ENCODE measurements around a stretch of chr10.

DNA sequence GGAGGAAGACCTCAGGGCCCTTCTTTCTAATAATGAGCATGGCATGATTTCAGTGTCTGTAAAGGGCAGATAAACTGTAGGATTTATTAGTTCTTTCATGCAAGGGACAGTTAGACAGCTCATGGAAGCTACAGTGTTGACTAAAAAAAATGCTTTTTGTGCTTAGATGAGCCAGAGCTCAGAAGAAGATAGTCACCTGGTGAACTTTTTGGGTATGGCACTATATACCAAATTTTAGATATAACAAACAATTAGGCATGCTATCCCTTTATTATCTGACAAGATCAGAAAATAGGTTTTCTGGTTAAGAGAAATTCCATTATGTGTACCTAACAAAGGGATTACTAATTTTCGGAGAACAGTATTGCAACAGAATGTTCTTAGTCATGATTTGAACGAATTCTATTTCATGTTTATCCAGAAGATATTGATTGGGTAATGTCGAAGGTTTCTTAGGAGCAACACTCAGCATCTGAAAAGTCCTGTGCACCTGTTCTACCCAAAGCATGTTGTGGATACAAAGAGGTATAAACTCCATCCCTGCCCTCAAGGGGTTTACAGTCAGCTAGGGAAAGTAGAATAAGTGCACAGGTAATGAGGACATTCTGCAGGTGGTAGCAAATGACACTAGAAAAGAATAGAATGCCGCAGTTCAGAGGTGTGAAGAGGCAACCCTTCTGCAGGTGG lies 36.5 kb downstream of the WBP1L start:
- PRO-cap, 2 experiments: no peak in any of the 2 experiments

- PRO-cap, 2 experiments: no peak in any of the 2 experiments
Observed at GRCh38 chr10:102812785-102813426, 24.3 kb downstream of the CYP17A1 start.

DNA sequence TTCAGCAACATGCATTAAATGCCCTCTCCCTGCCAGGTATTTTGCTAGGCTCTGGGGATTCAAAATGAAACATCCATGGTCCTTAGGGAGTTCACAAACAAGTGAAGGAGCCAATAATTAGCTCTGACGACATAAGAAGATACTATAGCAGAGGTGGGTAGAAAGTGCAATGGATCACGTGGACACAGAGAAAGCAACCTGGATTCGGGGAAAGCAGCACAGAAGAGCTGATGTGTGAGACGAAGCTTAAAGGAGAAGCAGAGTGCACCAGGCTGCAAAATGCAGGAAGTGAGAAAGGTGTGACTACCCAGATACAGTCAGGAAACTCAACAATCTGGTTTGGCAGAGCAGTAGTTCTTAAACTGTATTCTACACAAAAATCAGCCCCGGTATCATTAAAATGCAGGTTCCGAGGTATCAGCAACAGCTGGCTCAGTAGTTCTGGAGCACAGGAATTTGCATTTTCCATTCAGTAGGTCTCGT lies 5.5 kb upstream of the RPEL1 start:
- PRO-cap, 2 experiments: no peak in any of the 2 experiments

DNA sequence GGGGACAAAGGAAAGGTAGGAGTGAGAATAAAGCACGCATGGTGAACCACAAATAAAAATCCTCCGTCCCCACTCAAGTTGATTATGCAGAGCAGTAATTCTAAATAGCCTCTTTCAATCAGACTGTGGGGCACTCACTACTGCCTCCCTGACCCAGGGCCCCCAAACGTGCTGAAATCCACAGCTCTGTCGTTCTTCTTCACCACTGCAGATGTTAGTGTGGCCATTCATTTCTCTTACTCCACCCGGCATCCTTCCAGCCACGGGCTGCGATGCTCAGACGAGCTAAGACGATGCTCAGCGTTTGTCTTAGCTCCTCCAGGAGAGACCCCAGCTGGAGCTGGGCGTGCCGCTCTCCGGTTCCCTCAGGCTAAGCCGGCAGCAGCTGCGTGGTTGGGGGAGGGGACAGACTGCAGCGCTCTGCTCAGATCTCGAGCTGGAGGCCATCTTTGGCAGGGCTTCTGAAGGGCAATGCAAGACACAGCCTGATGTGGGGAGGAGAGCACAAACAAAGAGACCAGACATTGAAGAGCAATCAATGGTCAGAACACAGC lies 4.7 kb downstream of the INA start:
- PRO-cap, 2 experiments: no peak in any of the 2 experiments

DNA sequence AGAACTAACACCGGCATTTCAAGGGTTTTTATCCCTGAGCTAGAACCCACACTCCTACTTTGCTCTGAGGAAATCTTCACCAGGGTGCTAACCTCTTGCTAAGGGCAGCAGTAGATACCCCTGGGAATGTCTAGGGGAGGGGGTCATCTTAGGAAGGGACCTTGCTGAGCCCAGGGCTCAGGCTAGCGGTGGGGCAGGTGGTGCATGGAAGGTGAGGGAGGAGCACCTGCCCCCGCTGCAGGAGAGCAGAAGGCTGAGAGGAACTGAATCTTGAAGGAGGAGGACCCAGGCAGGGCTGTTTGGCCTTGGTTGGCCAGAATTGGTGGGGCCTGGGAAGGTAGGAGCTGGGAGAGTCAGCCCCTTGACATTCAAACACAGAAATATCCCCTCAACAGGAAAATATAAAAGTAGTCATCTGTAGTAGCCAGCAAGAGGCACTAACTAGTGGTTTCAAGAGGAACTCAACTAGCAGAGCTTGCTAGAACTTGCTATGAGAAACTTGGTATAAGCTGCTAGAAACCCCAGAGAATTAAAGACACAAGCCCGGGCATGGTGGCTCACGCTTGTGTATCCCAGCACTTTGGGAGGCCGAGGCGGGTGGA lies 7.0 kb downstream of the CALHM3 start:
- PRO-cap, 2 experiments: no peak in any of the 2 experiments

- PRO-cap, 2 experiments: no peak in any of the 2 experiments
Observed at GRCh38 chr10:103535419-103535741, 41.9 kb downstream of the NEURL1 start.

DNA sequence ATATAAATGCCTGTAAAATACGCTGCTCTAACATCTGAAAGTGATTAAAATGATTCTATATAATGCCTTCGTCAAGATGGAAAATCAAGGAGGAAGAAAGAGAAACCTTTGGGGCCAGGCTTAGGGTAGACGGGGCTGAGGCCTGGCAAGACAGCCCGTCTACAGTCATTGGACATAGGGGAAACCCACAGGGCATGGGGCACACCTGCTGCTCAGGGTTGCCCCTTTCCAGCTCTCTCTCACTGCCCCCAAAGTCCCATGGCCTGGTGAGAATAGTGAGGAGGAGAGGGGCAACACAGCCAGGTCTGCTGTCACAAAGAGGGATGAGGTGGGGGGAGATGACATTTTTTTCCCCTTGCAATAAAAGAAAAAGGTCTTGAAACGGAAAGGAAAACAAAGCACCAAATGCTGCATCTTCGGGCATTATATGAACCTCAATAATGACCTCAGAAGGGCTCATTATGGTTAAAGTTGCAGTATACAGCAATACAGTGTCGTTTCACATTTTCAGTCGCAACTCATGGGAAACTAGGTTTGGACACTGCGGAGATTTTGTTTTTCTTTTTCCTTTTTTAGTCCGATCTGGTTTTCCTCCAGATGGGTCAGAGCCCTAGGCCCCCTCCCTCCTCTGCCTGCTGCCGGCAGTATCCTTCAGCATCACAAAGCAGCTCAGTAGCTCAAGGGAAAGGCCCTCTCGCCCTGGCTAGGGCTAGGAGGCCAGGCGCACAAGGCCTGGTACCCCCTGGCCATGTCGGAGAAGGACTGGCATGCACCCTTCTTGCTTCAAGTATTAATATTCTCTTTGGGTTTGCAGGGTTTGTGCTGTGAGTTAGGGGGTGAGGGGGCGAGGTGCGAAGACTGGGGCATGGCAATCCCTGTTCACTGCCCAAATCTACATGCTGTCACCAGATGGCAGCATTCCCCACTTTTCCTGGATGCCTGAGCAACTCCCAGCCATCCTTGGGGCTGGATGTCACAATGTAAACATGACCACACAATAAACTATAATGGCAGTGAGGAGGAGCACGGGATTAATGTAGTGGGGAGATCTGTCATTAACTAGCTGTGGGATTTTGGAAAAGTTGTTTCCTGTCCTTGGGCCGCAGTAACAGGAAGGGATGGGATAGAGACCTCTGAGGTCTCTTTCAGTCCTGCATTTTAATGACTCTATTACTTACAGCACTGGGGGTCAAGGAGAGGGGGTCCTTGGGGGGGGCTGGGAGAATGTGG lies 105.0 kb downstream of the NEURL1 start:
- PRO-cap, 2 experiments: no peak in any of the 2 experiments

DNA sequence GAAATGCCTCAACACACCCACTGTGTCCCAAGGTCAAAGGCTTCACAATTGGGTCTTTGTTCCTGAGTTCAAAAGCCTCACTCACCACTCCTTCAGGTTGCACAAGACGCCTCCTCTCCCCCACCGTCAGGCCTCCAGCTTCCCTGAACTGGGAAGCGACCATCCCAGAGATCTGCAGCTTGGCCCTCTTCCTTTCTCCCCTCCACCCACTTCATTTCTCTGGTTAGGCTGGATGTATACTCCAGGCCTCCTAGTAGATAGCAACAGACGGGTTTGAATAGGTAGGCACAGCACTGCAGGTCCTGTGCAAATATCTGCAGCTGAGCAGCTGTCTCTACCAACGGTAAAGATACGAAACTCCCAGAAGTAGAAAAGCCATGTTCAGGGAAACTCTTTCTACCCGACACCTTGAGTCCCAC lies 164.9 kb downstream of the NEURL1 start:
- PRO-cap, 2 experiments: no peak in any of the 2 experiments

DNA sequence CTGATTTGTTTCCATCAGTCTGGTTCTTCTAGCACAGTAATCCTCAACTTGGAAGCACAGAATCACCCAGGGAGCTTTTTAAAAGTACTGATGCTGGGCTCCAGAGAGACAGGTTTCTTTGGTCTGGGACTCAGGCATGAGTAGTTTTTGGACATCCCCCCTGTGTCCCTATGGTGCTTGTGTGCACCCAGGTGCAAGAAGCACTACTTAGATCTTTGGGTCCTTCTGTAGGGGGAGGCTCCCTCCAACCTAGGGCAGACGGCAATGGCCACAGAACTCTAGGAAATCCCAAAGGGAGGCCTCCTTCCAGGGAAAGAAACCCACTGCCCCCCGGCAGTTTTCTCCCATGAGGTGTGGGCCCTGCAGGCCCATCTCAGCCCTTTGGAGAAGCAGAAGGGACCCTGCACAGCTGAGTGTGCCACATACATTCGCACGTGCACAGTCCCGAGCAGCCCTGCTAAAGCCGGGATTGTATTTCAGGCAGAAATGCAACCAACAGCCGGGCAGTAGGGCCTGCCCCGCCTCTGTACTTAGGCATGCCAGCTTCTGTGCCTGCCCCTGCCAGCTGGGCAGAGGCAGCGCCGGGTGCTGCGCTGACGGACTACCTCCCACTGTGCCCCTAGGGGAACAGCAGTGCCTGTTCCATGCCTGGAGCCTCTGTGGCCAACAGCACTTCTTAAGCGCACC lies 170.1 kb downstream of the NEURL1 start:
- PRO-cap, 2 experiments: no peak in any of the 2 experiments

GRCh38 chr10:103668212-103669447 lies 175.1 kb downstream of the NEURL1 start:
- PRO-cap, 2 experiments: no peak in any of the 2 experiments

DNA sequence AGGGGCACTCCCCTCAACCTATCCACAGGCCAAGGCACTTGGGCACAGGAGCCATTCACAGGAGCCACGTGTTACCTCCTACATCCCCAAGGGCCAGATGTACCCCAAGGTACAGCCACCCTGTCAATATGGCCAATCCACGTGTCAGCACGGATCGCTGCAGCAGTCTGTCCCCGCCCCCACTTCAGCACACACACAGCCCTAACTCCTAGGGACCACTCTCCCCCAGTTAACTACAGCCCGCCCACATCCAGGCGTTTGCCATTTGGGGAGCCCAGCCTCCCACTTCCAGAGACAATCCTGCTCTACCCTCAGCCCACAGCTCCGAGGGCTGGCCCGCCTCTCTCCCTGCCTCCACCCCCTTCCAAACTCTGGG lies 163.4 kb downstream of the SH3PXD2A start:
- PRO-cap, 2 experiments: no peak in any of the 2 experiments

GRCh38 chr10:103759004-103759969 lies 96.1 kb downstream of the SH3PXD2A start:
- PRO-cap, 2 experiments: peak in 1 of 2 experiments; most common plus-strand start chr10:103759396 (in 1); most common minus-strand start chr10:103759205 (in 1)

GRCh38 chr10:103887737-103888424 lies 30.1 kb downstream of the STN1 start:
- PRO-cap, 2 experiments: no peak in any of the 2 experiments

GRCh38 chr10:103901355-103901698 lies 16.7 kb downstream of the STN1 start:
- PRO-cap, 2 experiments: no peak in any of the 2 experiments

DNA sequence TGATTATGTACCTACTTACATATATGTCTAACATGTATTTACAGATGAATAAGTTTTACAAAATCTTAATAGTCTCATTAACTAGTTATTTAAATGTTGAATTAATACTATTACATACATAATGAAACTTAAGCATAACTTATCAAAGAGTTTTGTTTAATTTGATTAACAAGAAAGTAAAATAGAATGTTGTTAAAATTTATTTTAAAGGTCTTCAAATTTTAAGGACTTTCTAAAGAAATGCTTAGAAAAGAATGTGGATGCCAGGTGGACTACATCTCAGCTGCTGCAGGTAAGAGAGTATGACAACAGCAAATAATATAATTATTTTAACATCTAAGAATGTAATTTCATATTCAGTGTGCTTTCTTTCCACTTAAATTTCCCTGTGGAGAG lies 32.7 kb downstream of the SLK start:
- PRO-cap, 2 experiments: no peak in any of the 2 experiments

- PRO-cap, 2 experiments: no peak in any of the 2 experiments
Observed at GRCh38 chr10:104004290-104004678, 37.3 kb downstream of the SLK start.

DNA sequence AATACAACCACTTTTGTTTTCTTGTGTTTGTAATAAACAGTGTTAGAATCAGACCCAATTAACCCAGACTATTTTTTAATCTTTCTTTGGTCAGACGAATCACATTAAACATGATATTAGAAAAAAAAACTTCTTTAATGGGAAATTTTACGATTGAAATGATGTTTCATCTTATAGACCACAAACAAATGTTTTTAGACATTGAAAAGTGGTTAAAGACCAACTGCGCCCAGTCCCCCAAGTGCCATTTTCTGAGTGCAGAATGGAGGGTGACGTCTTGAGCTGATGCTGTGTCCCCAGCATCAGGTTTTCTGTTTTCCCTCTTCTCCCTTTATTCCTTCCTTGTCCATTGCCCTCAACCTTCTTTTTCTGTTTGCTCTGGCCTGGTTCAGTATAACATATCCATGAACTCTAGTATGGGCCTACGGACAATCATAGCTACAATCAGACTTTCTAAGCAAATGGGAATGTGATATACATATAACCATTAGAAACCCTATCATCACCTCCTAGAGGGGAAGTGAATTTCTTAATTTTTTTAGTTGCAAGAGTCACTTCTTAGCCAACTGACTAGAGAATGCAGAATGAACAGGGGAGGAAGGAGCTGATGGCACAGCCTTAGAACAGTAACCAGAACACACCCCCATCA lies 54.4 kb downstream of the COL17A1 start:
- PRO-cap, 2 experiments: no peak in any of the 2 experiments

DNA sequence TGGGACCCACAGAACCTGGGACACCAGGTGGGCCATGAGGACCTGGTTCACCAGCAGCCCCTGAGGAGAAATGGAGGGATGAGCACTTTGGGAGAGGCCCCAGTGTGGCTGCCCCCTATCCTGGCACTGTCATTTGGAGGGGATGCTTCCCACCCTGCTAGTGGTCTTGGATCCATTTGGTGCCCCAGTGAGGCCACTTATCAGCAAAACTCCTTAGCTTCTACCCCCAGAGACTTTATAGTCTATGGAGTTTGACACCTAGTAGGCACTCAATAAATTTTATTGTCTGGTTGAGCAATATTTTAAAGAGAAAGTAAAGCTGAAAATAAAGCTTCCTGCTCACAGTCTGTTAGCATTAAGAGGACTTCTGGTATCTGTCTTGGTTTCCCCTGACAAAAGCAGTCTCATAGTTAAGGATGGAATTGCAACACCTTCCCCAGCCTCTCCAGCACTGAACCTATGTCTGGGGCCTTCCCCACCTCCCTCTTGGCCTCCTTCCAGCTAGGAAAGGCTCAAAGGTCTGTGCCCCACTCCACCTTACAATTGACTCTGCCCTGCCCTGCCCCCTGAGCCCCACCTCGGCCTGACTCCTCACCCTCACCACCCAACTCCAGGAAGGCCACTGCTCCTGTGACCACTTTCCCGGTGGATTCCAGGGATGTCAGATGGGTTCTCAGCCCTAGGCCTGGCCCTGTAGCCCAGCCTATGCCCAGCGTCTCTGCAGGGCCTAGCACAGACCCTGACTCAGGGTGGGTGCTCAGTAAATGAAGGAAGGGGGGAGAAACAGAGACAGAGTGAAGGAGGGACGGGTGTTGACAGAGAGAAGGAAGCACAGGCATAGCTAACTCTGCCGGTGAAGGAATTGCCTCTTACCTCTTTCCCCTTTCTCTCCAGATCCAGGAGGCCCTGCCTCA lies 33.3 kb downstream of the COL17A1 start:
- PRO-cap, 2 experiments: no peak in any of the 2 experiments

DNA sequence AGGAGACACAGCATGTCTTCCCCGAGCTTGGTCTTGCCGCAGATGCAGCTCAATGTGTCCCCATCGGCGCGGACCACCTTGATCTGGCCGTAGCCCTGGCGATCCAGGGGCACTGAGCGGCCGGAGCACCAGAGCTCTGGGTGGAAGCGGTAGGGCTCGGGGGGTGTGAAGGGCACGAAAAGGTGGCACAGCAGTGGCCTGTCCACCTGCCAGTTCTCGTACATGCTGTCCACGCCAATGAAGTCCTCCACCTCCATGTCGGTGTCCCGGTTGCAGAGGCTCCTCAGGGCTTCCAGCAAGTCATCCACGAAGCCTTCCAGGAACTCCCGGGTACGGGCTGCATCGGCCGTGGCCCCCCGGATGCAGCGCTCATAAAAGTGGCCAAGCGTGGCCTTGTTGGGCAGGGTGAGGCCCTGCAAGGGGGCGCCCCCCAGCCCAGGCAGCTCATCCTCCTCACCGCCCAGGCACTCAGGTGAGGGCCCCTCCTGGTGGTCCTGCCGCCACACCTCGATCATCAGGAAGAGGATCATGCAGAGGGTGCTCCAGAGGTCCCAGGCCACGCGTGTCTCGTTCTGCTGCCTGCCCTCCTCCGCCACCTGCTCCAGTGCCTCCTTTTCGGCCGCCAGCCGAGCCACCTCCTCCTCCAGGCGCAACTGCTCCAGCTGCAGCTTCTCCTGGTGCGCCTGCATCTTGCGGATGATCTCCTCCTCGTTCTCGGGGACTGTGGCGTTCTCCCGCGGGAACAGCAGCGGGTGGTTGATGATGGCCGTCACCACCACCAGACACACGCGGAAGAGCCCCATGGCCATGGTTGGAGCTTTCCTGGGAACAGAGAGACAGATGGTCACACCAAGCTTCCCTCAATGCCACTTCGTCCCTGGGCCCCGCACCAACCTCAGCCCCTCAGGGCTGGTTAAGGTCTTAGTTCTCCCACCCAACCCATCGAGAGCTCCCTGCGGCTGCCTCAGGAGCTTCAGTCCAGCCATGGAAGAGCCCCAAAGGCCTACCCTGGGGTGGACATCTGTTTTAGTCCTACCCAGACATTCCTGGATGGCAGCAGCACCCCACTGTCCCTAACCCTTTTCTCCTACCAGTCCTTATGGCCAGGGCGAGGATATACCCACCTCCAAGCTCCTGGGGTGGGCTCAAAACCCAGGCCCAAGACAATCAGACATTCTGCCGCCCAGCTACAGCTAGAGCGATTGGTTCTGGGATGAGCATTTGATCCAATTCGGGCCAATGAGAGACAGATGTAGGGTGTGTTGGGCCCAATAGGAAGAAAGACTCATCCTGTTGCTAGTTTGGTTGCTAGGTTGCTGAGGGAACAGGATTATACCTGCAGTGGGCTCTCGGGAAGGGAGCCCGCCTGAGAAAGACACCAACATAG lies 22.5 kb downstream of the ITPRIP start:
- PRO-cap, 2 experiments: no peak in any of the 2 experiments

GRCh38 chr10:104328052-104328329 lies 10.3 kb downstream of the ITPRIP start:
- PRO-cap, 2 experiments: no peak in any of the 2 experiments

All from psoas muscle (tissue), 2 donors.